Bronchial epithelial cell (primary cell): ENCODE results near the genes PITHD1 and CNR2.

DNA sequence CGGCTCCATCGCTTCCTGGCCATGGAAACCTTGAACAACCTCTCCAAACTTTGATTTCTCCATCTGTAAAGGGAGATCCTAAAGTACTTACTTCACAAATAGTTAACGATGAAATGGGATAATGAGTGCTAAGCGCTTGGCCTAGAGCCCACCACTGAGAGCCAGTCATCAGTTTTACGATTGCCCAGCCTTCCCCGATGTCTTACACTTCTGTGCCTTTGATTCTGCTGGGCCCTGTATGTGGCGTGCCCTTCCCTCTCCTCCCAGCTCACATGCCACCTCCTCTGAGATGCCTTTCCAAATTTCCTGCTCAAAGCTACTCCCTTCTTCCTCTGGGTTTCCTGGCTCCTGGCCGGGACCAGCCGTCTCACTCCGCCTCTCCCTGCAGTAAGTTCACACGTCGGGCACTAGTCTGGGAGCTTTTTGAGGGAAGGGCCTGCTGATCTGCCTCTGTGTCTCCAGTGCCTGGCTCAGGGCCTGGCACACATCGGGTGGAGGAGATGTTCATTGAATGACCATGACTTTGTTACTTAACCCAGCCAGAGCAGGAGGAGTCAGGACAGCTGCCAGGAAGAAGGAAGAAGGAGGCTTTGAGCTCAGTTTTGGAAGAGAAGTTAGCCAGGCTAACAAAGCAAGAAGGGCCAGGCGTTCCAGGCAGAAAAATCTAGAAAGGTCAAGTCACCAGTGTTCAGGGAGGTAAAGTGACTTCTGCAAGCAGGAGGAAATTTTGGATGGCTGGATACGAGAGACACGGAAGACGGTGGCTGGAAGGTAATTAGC is 63.4 kb downstream of the EPHB2 start:
- RRBS, 2 experiments: no CpG with 5 or more reads among the region's 17 CpGs

GRCh38 chr1:22929053-22929361 is 43.7 kb downstream of the LACTBL1 start:
- RRBS, 2 experiments: no CpG with 5 or more reads among the region's 8 CpGs

DNA sequence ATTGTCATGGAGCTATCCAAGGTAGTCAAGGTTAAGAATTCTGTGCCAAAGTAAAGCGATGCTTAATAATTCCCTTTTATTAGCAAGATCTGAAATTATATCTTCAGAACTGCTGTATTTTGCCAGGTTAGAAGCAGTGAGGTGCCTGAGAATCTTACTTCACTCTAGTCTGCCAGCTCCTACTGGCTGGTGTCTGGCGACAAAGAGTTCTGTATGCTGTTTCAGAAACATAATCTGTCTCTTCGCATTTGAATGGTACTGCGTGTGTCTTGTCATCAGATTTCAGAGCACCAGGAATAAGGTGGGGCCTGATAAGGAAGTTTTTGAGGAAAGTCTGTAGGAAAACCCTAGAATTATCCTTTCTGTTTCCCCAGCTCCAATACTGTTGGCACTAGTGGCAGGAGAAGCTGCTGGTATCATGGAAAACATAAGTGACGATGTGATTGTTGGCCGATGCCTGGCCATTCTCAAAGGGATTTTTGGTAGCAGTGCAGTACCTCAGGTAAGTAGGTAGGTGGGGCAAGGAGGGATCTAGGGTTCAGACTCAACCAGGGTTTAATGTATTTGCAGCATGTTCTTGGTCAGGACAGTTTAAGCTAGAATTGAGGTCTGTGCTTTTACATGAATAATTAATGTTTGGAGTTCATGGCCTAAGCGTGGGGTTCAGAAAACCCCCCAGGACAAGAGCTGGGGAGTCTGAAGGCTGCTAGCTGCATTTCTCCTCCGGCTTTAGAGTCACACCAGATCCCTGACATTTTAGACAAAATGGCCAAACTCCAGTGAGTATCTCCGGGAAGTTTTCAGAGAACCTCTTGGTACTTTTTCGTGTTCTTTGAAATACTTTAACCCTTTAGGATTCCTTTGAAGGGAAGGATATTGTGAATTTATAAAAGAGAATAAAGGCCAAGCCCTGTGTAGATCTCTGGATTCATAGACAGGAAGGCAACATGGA is 62.1 kb downstream of the KDM1A start:
- RRBS, 2 experiments: 100% methylated on average over 1 of the region's 10 CpGs; no CpG with 5 or more reads in 1 of the 2 experiments

DNA sequence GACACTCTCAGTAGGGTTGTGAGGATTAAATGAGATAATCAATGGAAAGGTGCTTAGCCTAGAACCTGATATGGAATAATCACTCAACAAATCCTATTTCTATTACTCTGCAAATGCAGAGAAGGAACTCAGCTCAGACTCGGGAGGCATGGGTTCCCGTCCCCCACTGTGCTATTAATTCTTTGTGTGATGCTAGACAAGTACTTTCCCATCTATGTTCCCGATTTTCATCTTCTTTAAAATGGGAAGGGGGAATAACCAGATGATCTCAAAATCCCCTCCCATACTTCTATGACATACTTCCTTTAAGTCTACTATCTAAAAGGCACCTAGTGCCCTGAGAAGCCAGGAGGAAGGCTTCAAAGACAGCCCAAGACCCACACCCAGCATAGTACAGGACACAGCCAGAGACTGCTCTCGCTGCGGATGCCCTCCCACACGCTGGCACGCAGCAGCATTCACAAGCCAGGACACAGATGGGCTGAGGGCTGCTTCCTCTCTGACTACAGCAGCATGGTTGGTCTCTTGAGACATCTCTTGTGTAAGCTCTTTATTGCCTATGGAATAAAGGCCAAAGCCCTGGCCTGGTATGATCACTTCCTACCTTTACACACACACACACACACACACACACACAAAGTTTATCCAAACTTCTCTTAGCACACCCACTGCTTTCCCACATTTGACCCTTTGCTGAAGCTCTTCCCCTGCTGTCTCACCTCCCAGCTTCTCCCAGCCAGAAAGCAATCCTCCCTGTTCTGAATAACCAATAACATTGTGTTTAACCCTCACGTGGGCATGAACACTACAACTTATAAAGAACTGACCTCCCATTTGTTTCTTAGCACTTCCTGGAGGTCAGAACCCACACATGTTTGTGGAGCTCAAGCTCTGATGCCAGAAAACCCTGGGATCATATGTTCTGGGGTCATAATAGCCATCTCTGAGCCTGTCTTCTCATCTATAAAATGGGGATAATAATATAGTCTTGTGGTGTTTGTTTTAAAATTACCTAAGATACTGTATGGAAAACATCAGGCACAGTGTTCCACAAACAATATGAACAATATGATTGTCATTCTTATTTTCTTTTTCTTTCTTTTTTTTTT is 47.6 kb downstream of the HTR1D start:
- RRBS, 2 experiments: no CpG with 5 or more reads among the region's 8 CpGs

GRCh38 chr1:23224908-23225480 is 7.7 kb upstream of the HTR1D start:
- RRBS, 2 experiments: no CpG with 5 or more reads among the region's 14 CpGs

GRCh38 chr1:23523974-23524636 is 6.9 kb downstream of the E2F2 start:
- RRBS, 2 experiments: no CpG with 5 or more reads among the region's 5 CpGs

DNA sequence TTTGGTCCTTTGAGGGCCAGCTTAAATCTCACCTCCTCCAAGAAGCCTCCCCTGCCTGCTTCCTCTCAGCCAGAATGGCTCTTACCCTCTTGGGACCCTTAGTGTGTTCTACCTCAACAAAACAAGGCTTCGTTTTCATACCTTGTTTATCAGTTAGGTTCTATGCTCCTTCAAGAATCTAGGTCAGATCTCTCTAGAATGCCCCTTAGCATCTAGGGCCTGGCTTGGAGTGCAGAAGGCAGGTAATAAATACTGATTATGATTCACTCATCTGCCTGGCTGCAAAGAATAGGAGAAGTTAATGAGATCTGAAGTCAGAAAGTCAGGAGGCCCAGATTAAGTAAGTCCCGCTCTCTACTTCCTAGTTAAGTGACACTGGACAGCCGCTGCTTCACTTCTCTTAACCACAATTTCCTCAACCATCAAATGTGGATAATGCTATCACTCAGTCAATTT is 2.0 kb upstream of the E2F2 start:
- RRBS, 2 experiments: no CpG with 5 or more reads among the region's 3 CpGs

- RRBS, 2 experiments: no CpG with 5 or more reads among the region's 5 CpGs
Observed at GRCh38 chr1:23561083-23561543, 1.8 kb upstream of the ID3 start.

DNA sequence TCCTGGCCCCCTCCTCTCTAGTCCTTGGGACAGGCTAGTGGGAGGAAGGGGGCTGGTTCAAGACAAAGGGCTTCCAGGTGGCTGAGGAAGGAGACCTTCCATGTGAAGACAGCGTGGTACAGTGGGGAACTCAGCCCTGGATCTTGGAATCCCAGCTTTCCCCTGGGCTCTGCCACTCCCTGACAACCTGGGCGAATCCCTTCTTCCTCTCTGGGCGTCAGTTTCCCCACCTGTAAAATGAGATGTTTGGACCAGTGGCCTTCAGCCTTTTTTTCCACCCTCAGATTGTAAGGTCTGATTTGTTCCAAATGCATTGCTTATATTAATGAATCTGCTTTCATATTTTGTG is 9.9 kb upstream of the ID3 start:
- RRBS, 2 experiments: no CpG with 5 or more reads among the region's 3 CpGs

- RRBS, 2 experiments: no CpG with 5 or more reads among the region's 11 CpGs
Observed at GRCh38 chr1:23577076-23577938, 18.0 kb upstream of the ID3 start.

- RRBS, 2 experiments: no CpG with 5 or more reads among the region's 15 CpGs
Observed at GRCh38 chr1:23612580-23613907, 53.7 kb upstream of the ID3 start.

DNA sequence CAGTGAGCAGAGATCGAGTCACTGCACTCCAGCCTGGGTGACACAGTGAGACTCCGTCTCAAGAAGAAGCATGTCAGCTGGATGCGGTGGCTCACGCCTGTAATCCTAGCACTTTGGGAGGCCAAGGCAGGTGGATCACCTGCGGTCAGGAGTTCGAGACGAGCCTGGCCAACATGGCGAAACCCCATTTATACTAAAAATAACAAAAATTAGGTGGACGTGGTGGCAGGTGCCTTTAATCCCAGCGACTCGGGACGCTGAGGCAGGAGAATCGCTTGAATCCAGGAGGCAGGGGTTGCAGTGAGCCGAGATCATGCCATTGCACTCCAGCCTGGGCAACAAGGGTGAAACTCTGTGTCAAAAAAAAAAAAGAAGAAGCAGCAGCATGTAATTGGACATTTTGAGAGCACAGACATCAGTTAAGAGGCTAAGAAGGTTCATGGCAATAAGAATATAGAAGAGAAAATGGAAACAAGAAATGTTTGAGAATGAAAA is 11.9 kb upstream of the ELOA start:
- RRBS, 2 experiments: no CpG with 5 or more reads among the region's 14 CpGs

GRCh38 chr1:23760376-23761351 is 17.4 kb downstream of the ELOA start:
- RRBS, 2 experiments: no CpG with 5 or more reads among the region's 7 CpGs

- RRBS, 2 experiments: no CpG with 5 or more reads among the region's 102 CpGs
Observed at GRCh38 chr1:23777900-23779120, at the start of gene PITHD1. Gene PITHD1 (plus strand): TSS chr1:23778418.

- RRBS, 2 experiments: 0 to 3% methylated on average over 3 of the region's 20 CpGs
Observed at GRCh38 chr1:23800361-23800623, 262 bp downstream of the GALE start.

- RRBS, 2 experiments: no CpG with 5 or more reads among the region's 9 CpGs
Observed at GRCh38 chr1:23897150-23897641, 16.0 kb downstream of the CNR2 start.

DNA sequence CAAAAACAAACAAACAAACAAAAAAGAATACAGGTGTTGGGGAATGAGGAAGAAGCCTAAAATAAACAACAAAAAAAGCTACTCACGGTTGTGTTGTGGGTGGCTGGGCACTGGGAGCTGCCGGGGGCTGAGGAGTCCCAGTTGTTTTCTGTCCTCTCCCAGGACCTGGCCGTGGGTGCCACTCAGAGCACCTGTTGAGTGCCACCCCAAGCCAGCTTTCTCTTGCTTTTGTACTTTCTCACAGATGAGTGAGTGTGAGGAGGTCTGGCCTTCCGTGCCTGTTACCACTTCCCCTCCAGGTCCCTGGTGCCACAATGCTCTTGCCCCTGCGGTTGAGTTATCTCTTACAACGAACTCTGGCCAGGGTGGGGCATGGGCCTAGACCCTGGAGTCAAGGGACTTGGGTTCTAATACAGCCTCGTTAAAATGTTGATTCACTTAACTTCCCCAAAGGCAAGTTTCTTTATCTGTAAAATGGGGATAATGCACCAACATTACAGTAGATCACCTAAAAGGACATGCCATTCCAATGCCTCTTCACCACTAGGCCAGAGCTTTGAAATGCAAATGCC is at the start of gene CNR2:
TSS of gene CNR2 (minus strand) at position 203 of the 572 bp plus-strand sequence.
- RRBS, 2 experiments: no CpG with 5 or more reads among the region's 7 CpGs

GRCh38 chr1:23979147-23980200 is 653 bp downstream of the SRSF10 start:
- RRBS, 2 experiments: 3 to 6% methylated on average over 13 to 23 of the region's 57 CpGs

DNA sequence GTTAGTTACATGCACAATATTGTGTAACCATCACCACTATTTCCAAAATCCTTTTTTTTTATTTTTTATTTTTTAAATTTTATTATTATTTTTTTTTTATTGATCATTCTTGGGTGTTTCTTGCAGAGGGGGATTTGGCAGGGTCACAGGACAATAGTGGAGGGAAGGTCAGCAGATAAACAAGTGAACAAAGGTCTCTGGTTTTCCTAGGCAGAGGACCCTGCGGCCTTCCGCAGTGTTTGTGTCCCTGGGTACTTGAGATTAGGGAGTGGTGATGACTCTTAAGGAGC is 51.2 kb upstream of the SRSF10 start:
- RRBS, 2 experiments: no CpG with 5 or more reads among the region's 2 CpGs

GRCh38 chr1:24192817-24193631 is 5.9 kb upstream of the IFNLR1 start:
- RRBS, 2 experiments: no CpG with 5 or more reads among the region's 6 CpGs